Ovary (tissue), 7 donors: Measurements from ENCODE around the gene PPP6C.

DNA sequence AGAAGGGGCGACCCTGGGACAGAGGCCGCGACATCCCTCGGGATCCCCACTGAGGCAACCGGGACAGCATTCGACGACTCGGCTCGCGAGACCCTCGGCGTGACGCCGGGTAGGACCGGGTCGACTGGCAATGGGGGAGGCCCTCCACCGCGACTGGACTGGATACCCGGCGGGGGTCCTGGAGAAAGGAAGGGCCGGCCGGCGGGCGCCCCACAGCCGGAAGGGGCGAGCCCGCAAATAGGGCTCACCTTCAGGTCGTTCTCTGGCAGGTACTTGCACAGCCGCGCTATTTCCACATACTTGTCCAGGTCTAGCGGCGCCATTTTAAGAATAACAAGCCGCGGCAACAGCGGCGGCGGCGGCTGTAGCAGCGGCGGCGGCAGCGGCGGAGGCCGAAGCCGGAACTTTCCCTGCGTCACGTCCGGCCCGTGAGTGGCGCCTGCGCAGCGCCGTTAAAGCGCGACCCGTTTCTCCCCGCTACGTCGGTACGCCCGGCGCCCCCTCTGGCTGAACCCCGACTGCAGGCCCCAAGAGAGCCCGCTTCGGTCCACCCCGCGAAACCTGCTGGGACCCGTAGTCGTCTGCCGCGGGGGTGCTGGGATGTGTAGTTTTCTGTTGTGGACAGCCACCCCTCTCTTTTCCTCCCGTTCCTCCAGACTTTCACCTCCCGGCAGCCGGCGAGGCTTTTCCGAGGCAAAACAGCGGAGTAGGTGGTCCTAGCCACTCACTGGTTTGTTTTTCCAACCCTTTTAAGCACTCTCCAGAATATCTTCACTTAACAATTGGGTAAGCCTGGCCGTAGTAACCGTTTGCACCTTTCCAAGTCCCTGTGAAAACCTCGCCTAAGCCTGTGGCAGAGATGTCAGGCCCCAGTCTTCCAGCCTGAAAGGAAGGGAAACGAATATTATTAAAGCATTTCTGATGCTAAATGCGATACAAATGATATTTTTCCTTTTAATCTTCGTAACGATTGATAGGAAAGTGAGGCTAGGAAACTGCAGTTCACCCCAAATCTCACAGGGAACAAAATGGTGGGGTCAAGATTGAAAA lies at the start of gene PPP6C:
PPP6C (minus strand) TSS at position 408 of the 1,050 bp plus-strand sequence.
- PRO-cap, 7 experiments, result peak in 7 of 7 experiments; most common plus-strand start position 455 of the sequence (in 5); most common minus-strand start position 397 of the sequence (in 6)
- RAMPAGE, long total RNA, 2 experiments, result start-site peak on the minus strand in 2 of 2 experiments, centred at positions 375 to 401 of the sequence, 732 to 1,071 reads per replicate

GRCh38 chr9:125291429-125292215 lies 30.0 kb downstream of the GAPVD1 start:
- PRO-cap, 7 experiments, result no peak in any of the 7 experiments
- RAMPAGE, long total RNA, 2 experiments, result no peak in any of the 2 experiments

- PRO-cap, 7 experiments, result no peak in any of the 7 experiments
- RAMPAGE, long total RNA, 2 experiments, result no peak in any of the 2 experiments
These were observed 184.9 kb downstream of the GAPVD1 start for GRCh38 chr9:125446494-125447055.

GRCh38 chr9:125468489-125469185 lies 207.0 kb downstream of the GAPVD1 start:
- PRO-cap, 7 experiments, result no peak in any of the 7 experiments
- RAMPAGE, long total RNA, 2 experiments, result no peak in any of the 2 experiments

- PRO-cap, 7 experiments, result no peak in any of the 7 experiments
- RAMPAGE, long total RNA, 2 experiments, result no peak in any of the 2 experiments
These were observed 211.5 kb downstream of the GAPVD1 start for GRCh38 chr9:125473061-125473596.

DNA sequence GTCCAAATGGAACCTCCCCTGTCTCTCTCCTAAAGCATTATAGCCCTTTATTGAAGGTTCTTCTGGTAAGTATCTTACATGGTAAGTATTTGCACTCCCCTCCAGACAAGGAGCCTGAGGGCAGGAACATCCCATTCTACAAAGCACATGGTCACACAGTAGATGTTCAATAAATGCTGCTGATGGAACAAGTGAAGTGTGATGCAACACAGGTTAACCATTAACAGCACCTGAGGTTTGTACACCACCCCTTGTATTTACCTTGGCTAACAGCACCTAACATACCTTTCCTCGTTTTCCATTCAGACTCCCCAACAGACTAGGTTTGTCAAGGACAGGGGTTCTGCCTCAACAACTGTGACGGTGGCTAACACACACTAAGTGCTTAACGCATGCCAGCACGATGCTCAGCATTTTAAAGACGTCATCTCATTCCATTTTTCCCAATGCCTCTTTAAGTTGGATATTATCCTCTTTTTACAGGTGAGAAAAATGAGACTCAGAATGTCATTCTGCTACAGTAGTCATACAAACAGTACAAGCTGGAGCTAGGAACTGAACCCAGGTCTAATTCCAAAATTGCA lies 213.6 kb downstream of the MAPKAP1 start:
- PRO-cap, 7 experiments, result no peak in any of the 7 experiments
- RAMPAGE, long total RNA, 2 experiments, result no peak in any of the 2 experiments

GRCh38 chr9:125530005-125530583 lies 176.9 kb downstream of the MAPKAP1 start:
- PRO-cap, 7 experiments, result no peak in any of the 7 experiments
- RAMPAGE, long total RNA, 2 experiments, result no peak in any of the 2 experiments

- PRO-cap, 7 experiments, result peak in 7 of 7 experiments; most common minus-strand start chr9:125746504 (in 2)
- RAMPAGE, long total RNA, 2 experiments, result no peak in any of the 2 experiments
These were observed 861 bp upstream of the PBX3 start for GRCh38 chr9:125746433-125746591.

- PRO-cap, 7 experiments, result no peak in any of the 7 experiments
- RAMPAGE, long total RNA, 2 experiments, result no peak in any of the 2 experiments
These were observed 22.3 kb downstream of the PBX3 start for GRCh38 chr9:125769228-125770203.

DNA sequence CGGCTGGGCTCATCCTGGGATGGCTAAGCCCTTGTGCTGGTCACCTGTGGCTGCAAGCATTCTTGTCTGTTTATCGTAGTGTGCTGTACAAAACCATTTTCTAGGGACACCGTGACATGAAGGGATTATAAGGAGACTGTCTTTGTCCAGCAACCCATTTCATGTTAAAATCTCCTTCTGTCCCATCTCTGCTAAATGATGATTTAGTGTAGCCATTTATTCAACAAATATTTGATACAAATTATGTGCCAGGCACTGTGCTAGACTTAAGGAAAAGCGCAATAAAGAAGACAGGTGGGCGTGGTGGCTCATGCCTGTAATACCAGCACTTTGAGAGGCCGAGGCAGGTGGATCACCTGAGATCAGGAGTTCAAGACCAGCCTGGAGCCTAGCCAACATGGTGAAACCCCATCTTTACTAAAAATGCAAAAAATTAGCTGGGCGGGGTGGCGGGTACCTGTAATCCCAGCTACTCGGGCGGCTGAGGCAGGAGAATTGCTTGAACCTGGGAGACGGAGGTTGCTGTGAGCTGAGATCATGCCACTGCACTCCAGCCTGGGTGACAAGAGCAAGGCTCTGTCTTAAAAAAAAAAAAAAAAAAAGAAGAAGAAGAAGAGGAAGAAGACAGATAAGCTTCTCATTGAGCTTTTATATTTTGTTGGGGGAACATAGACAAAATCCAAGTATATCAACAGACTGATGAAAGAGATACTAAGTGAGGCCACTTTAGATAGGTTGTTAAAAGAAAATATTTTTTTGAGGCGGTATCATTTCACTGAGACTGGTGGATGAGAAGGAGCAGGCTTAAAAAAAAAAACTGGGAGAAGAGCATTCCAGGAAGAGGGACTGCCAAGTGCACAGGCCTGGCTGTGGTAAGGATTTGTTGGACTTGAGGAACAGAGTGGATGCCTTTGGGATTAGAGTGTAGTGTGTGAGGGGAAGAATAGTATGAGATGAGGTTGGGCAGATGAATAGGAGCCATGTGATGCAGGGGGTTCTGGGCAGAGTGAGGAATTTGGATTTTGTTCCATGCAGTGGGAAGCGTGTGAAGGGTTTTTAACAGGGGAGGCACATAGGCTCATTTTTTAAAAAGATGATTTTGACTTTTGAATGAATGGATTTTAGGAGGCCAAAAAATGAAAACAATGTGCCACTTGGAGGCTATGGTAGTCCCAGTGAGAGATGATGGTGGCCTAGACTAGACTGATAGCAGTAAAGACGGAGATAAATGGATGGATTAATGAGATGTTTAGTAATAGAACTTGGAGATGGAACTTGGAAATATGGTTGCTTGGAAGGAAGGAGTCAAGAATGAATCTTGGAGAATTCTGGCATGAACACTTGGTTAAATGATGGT lies 57.7 kb downstream of the PBX3 start:
- PRO-cap, 7 experiments, result no peak in any of the 7 experiments
- RAMPAGE, long total RNA, 2 experiments, result no peak in any of the 2 experiments

DNA sequence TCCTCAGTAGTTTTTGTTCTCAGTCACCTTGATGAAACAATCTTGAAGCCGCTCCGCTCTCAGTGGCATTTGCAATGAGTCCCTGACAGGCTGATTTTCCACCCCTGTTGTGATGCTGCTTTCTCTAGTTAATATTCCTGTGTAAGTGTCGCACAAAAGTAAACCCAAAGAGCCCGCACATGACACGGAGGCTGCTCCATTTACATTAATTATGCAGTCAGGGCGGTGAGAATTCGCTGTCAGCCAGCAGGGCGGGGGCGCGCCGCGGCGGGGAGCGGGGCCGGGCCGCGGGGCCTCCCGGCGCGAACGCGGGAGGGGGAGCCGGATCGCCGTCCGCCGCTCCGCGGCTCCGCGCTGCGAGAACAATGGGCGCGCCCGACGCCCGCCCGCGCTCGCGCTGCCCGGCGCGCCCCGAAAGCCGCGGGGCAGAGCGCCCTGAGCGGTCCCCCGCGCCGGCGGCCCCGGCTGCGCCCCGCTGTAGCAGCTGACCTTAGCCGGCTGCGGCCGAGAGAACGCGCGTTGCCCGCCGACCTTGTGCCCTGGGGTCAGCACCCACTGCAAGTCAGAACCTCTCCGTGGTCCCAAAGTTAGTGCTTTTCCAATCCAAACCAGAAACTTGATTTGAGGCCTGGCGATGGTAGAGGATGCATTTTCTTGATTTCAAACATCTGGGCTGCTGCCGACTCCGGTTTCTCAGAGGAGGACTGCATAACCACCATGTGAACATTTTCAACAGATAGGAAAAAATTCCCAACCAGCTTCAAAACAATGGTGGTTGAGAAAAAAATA lies 142.5 kb downstream of the PBX3 start:
- PRO-cap, 7 experiments, result peak in 6 of 7 experiments; most common plus-strand start position 428 of the sequence (in 2); most common minus-strand start position 367 of the sequence (in 4)
- RAMPAGE, long total RNA, 2 experiments, result no peak in any of the 2 experiments

- PRO-cap, 7 experiments, result no peak in any of the 7 experiments
- RAMPAGE, long total RNA, 2 experiments, result no peak in any of the 2 experiments
These were observed 41.1 kb downstream of the MVB12B start for GRCh38 chr9:126367674-126368182.

GRCh38 chr9:126391931-126392794 lies 65.5 kb downstream of the MVB12B start:
- PRO-cap, 7 experiments, result no peak in any of the 7 experiments
- RAMPAGE, long total RNA, 2 experiments, result start-site peak on the plus strand in 1 of 2 experiments, at chr9:126391906-126392704 at its widest, 6 reads per replicate

DNA sequence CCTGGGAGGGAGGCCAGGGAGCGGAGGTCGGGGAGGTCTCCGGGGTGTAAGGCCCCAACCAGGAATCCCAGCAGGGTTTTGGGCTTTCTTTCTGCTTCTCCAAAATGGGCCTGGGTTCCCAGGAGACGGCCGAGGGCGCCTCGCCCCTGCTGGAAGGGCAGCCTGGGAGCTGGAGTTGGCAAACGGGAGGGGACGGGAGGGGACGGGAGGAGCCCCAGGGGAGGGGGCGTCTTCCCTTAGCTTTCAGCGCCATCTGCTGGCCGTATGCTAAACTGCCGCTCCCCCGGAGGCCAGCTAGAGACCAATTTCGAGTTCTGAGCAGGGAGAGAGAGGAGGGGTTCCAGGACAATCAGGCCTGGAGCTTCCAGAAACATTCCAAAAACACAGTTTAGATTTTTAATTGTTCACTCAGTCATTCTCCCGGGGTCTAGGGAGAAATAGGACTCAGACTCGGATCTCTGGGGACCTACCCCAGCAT lies 23.1 kb upstream of the ZBTB43 start:
- PRO-cap, 7 experiments, result no peak in any of the 7 experiments
- RAMPAGE, long total RNA, 2 experiments, result no peak in any of the 2 experiments

DNA sequence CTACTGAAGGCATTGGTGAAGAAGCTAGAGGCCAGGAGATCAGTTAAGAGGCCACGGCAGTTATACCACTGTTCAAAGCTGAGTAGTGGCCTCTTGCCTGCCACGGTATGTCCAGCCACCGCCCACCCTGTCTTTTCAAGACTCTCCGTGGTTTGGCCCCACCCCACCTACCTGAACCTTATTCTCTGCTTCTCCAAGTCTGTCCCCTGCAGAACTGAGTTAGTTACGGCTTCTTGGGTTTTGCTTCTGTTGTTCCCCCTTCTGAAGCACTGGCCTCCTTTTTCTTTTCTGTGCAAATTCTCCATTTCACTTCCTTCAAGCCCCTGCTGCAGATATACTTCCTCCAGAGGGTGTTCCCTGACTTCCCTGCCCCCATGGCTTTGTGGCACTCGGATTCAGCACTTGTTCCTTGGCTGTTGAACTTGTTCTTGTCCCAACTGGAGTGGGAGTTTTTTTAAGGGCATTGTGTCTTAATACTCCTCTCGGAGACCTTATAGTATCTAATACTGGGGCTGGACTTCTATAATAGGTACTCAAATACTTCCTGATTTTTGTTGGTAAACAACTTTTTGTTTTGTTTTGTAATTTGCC lies 2.0 kb downstream of the ZBTB34 start:
- PRO-cap, 7 experiments, result no peak in any of the 7 experiments
- RAMPAGE, long total RNA, 2 experiments, result no peak in any of the 2 experiments

GRCh38 chr9:127126956-127127490 lies 4.6 kb upstream of the ANGPTL2 start:
- PRO-cap, 7 experiments, result peak in 1 of 7 experiments; most common plus-strand start chr9:127127226 (in 1); most common minus-strand start chr9:127127204 (in 1)
- RAMPAGE, long total RNA, 2 experiments, result no peak in any of the 2 experiments

GRCh38 chr9:127226271-127226709 lies 38.3 kb upstream of the GARNL3 start:
- PRO-cap, 7 experiments, result no peak in any of the 7 experiments
- RAMPAGE, long total RNA, 2 experiments, result no peak in any of the 2 experiments

DNA sequence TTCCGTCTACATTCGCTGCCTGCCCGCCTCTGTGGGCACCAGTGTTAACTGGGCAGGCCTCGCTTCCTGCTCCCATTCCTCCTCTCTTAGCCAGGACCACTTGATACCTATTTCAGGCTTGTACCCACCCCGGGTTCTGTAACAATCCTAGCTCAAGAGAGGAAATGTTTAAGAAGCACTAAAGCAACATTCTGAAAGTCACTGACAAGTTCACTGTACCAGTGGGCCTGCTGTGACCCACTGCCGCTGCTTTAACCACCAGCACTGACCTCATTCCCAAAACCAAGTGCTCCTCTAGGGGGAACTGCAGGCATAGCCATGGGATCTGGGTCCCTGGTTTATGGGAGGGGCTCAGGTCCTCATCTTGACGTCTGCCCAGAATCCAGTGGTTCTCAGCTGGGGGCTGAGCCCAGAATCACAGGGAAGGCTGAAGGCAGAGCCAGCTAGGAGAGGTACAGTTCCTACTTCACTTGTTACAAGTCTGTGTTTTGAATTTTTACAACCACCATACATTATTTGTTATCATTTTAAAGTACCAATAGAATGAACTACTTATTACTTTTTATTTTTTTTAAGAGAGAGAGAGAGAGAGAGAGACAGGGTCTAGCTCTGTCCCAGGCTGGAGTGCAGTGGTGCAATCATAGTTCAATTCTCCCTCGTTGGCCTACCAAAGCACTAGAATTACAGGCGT lies 36.1 kb upstream of the SLC2A8 start:
- PRO-cap, 7 experiments, result no peak in any of the 7 experiments
- RAMPAGE, long total RNA, 2 experiments, result no peak in any of the 2 experiments

DNA sequence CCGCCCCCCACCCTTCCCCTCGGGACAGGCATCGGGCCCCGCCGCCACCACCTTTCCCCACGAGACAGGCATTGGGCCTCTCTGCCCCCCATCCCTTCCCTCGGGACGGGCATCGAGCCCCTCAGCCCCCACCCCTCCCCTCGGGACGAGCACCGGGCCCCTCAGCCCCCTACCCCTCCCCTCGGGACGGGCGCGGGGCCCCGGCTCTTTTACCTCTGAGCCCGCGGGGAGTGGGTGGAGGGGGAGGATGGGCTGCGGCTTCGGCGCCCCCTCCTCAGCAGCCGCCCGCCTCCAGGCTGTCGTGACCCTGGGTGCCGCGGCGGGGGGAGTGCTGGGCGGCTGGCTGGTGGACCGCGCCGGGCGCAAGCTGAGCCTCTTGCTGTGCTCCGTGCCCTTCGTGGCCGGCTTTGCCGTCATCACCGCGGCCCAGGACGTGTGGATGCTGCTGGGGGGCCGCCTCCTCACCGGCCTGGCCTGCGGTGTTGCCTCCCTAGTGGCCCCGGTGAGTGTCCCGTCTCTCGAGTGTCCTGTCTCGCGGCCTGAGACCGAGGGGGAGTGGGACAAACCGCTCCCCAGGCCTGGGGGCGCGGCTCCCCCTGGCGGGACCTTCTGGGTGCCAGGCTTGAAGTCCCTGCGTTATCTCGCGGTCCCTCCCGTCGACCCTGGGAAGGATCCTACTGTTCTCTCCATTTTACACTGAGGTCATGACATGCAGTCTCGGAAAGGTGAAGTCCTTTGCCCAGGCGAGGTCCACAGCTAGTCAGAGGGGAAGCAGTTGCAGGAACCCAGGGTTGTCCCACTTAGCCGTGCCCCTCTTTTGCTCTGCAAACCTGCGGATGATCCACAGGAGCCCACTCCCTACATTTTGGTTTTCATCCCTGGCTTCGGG lies 885 bp downstream of the SLC2A8 start:
- PRO-cap, 7 experiments, result peak in 3 of 7 experiments; most common plus-strand start position 422 of the sequence (in 1); most common minus-strand start position 301 of the sequence (in 2)
- RAMPAGE, long total RNA, 2 experiments, result no peak in any of the 2 experiments

DNA sequence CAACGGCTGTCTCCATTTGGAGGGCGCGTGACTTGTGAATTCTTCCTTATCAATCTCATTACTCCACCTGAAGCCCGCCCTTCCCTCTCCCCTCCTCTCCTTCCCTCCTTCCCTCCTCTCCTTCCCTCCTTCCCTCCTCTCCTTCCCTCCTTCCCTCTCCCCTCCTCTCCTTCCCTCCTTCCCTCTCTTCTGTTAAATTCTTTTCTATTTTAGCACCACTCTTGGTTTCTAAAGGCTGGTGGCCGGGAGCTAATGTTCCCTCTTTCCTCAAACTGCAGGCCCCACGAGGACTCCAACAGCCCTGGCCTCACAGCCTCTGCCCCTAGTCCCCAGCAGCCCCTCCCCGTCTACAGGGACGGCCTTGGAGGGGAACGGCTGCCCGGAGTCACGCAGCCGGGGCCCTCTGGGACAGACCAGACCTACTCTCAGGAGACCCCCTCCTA lies 58.4 kb downstream of the LRSAM1 start:
- PRO-cap, 7 experiments, result peak in 3 of 7 experiments; most common plus-strand start position 218 of the sequence (in 3)
- RAMPAGE, long total RNA, 2 experiments, result no peak in any of the 2 experiments